Prostate gland (tissue), 2 donors: Measurements from ENCODE around the genes ZNF787, AURKC, ZNF805, ZNF460, ZNF17 and ZNF419.

DNA sequence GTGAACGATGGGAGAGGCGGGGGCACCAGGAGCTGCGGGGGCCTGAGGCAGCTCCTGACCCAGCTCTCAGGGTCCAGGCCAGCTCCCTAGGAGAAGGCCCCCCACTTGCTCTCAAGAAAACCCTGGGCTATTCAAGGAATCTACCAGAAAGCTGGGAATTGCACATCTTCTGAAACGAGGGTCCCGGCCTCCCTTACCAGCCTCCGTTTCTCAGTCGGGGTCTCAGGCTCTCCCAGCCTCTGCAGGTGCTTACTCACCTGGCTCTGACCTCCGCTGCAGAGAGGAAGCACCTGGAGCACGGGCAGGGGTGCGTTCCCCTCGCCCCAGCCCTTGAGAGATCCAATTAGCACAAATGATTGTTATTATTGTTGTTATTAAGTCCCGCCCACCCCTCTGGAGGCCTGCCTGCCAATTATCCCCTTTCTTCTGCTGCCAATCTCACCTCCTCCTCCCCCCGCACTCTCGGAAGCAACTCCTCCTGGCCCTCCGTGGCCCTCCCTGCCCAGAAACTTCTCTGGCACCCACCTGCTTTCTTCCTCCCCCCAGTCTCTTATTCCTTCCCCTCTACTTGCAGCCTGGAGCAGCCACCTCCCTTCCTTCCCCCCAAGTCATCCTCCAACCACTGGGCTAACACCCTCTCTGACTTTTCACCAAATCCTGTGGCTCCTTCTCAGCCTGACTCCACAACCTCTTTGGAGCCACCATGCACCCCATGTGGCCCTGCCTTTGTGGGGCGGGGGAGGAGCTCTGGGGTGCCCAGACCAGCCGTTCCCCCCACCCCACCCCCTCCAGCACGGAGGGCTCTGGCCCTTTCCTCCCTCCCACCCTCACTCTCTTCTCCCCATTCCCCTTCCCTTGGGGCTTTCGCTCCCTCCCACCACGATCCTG lies 8.7 kb downstream of the ZNF787 start:
- PRO-cap, result no peak
- RAMPAGE, long total RNA, 2 experiments, result no peak in any of the 2 experiments

GRCh38 chr19:56119400-56120053 lies 1.6 kb downstream of the ZNF787 start:
- PRO-cap, result no peak
- RAMPAGE, long total RNA, 2 experiments, result no peak in any of the 2 experiments

GRCh38 chr19:56120816-56121799 lies at the start of gene ZNF787:
ZNF787 (minus strand) TSS chr19:56121295.
- PRO-cap, result bidirectional peak, plus-strand start at chr19:56121064, minus-strand start at chr19:56120991; bidirectional peak, plus-strand start at chr19:56121653, minus-strand start at chr19:56121520
- RAMPAGE, long total RNA, 2 experiments, result start-site peak on the minus strand in 2 of 2 experiments, at chr19:56121232-56121537 at its widest, 18 to 241 reads per replicate

DNA sequence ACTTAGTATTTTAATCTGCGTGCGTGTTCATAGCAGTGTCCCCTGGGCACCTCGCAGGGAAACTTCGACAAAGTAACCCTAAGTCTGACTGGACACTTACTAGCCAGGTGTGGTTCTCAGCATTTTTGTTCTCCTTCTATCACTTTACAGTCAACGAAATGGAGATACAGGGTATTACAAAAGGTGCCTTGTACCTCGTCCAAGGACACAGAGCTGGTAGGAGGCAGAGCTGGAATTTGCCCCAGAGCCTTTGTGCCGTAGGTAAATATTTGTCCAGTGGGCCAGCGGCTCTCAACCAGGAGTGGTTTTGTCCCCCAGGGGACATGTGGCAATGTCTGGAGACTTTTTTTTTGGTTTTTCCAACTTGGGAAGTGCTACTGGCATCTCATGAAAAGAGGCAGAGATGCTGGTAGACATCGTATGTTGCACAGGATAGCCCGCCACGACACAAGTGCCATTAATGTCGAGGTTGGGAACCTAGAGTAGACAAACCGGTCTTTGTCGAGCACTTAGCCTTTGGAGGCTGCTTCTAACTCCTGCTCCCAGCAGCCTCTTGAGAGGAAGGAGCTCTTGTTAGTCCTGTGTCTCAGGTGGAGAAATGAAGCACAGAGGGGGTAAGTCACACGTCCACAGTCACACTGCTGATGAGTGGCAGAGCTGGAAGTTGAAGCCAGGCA lies 1.2 kb downstream of the ZNF444 start:
- PRO-cap, result bidirectional peak, plus-strand start at position 208 of the sequence, minus-strand start at position 138 of the sequence; unidirectional peak, minus-strand start at position 453 of the sequence
- RAMPAGE, long total RNA, 2 experiments, result no peak in any of the 2 experiments

DNA sequence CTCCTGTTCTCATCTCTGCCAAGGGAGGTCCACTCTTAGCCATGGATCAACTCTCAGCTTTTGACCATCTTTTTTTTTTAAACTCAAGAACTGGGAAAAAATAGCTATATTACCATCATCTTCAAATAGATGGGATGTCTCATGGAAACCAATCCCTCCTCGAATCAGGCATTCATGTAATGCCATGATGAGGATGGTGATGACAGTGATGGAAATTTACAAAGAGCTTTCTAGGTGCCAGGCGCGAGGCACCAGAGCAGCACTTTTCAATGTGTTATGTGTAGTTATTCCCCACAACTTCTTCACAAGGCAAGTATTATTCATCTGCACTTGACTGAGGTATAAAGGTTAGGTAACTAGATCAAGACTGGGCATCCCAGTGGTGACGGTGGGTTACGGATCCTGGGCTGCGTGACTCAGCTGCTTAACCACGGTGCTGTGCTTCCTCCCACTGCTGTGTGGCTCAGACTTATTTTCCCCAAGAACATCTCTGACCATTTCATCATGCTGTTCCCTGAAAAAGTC lies 19.2 kb downstream of the EDDM13 start:
- PRO-cap, result no peak
- RAMPAGE, long total RNA, 2 experiments, result no peak in any of the 2 experiments

GRCh38 chr19:56297348-56297934 lies 17.2 kb downstream of the ZSCAN5A start:
- PRO-cap, result no peak
- RAMPAGE, long total RNA, 2 experiments, result no peak in any of the 2 experiments

DNA sequence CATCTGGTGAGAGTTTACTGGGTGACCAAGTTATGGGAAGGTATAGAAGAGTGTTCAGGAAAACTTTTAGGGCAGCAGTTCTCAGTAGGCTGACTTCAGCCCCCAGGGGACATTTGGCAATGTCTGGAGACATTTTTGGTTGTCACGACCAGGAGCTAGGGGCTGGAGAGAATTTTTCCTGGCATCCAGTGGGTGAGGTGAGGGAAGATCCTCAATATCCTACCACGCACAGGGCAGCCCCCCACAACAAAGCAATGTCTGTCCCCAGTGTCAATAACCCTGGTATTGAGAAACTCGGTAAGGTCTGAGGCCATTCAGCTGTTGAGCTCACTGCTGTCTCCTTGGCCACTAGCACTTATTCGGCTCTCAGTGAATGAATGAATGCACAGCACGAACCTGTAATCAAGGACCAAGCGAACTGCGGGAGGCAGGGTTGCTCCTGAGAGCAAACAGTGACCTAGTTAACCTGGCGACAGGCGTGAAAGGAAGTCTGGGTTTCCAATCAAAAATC lies 730 bp downstream of the ZSCAN5A start:
- PRO-cap, result no peak
- RAMPAGE, long total RNA, 2 experiments, result no peak in any of the 2 experiments

DNA sequence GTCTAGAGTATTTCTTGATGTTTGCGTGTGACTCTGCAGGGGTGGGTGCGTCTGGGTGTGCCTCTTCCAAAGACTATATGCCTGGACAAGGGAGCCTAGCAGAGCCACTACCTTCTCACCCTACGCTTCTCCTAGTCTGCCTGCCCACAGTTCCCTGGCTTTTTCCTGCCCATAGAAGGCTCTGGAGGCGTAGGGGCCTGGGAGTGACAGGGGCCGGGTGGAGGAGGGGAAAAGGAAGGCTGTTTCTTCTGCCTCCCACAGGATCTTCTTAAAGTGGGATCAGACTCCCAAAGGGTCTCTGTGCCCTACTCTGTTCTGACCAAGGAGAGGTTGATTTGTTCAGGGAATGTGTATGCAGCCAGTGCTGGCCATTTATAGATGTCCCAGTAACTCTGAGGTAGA lies 1.2 kb downstream of the ZNF71 start:
- PRO-cap, result no peak
- RAMPAGE, long total RNA, 2 experiments, result no peak in any of the 2 experiments

DNA sequence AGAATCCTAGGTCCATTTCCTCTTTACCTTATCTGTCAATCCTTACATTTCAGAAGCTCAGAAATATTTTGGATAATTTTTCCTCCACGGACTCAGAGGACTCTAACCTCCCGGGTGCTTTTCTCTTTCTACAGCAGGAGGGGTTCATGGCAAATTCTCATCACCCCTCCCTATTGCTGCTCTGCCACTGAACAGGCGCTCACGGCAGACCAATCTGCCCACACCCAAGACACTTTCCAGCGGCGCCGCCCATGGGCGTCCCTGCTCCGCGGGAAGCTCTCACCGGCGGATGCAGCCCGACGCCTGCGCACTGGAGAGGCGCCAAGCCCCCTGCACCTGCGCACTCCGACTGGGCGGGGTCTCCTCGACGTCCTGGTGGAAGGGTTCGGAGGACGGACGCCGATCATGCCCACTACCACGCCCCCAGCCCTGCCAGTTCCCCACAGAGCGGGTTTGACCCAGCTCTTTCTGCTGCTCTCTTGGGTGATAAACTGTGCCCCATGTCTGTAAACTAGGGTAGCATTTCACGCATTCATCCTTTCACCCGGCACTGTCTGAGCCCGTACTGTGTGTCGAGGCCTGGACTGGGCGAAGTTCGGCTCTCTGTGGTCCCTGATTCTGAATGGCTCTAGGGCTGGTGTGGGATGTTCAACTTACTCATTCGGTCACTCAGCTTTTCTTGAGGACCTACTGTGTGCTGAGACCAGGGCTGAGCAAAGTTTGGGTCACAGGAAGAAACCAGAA lies 10.7 kb downstream of the ZNF835 start:
- PRO-cap, result no peak
- RAMPAGE, long total RNA, 2 experiments, result no peak in any of the 2 experiments

DNA sequence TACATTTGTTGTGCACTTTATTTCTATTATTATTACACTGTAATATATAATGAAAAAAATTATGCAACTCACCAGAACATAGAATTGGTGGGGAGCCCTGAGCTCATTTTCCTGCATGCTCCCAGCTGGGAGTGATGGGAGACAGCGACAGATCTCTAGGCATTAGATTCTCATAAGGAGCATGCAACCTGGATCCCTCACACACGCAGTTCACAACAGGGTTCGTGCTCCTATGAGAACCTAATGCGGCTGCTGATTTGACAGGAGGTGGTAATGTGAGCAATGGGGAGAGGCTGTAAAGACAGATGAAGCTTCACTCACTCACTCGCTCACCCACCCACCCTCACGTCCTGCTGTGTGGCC lies 111.6 kb upstream of the PEG3 start:
- PRO-cap, result unidirectional peak, minus-strand start at position 212 of the sequence
- RAMPAGE, long total RNA, 2 experiments, result no peak in any of the 2 experiments

GRCh38 chr19:57217995-57218533 lies 12.8 kb upstream of the AURKC start:
- PRO-cap, result no peak
- RAMPAGE, long total RNA, 2 experiments, result no peak in any of the 2 experiments

DNA sequence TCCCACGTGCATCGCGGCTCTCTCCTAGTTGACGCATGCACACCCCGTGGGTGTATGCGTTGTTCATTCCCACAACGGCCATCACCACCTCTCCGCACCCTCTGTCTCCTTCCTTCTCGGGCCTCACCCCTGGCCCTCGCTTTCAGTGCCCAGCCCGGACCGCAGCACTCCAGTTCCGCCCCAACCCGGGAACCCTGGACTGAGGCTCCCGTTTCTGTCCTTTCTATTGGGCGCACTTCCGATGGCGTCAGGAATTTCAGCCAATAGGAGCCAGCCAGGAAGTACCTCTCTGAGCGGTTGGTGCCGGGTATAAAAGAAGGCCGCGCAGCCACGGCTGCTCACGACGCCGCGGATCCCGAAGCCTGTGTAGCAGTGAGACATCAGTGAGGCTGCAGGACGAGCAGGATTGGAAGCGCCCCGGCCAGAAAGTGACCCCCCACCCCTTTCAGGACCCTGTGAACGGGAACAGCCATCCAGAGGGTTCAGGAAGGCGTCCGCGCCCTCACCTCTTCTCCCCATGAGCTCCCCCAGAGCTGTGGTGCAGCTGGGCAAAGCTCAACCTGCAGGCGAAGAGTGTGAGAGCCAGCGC lies at the start of gene AURKC:
TSS of gene AURKC (plus strand) at position 292 of the 589 bp plus-strand sequence.
- PRO-cap, result bidirectional peak, plus-strand start at position 341 of the sequence, minus-strand start at position 210 of the sequence
- RAMPAGE, long total RNA, 2 experiments, result start-site peak on the plus strand in 1 of 2 experiments, centred at position 292 of the sequence, 21 reads per replicate

DNA sequence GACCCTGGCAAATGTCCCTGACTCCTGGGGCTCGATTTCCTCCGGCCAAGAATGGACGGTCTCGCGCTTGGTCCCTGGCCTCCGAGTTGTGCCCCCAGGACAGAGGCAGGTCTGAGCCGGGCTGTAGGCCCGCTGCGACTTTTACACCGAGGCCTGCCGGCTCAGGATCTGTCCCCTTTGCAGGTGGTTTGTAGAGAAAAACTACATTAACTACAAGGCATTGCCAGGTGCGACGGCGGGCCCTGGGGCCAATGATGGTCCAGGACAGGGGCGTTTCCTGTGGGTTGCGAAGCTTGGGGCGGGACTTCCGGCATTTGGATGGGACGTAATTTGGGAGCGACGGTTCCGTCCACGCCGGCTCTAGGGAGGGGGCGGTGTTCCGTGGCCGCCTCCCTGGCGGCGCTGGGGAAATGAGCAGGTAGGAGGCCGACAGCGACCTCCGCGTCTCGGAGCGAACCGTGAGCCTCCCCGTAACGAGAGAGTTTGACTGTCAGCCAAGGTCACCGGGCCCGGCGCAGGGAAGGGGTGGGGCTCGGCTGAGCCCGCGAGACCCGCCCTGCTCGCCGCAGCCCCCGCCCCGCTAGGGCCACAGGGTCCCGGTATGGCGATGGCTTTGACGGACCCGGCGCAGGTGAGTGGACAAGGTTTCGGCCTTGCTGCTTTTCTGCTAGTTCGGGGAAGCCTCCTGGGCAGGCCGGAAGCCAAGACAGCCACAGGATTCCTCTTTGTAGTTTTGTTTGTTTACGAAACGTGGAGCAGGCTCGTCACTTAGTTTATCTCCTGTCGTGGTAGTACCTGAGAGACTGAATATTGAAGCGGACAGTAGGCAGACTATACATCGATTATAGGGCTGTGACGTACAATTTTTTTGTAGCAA lies at the start of gene ZNF805:
TSS of gene ZNF805 (plus strand) at position 342 of the 877 bp plus-strand sequence.
- PRO-cap, result bidirectional peak, plus-strand start at position 348 of the sequence, minus-strand start at position 253 of the sequence
- RAMPAGE, long total RNA, 2 experiments, result start-site peak on the plus strand in 1 of 2 experiments, centred at position 395 of the sequence, 39 reads per replicate

DNA sequence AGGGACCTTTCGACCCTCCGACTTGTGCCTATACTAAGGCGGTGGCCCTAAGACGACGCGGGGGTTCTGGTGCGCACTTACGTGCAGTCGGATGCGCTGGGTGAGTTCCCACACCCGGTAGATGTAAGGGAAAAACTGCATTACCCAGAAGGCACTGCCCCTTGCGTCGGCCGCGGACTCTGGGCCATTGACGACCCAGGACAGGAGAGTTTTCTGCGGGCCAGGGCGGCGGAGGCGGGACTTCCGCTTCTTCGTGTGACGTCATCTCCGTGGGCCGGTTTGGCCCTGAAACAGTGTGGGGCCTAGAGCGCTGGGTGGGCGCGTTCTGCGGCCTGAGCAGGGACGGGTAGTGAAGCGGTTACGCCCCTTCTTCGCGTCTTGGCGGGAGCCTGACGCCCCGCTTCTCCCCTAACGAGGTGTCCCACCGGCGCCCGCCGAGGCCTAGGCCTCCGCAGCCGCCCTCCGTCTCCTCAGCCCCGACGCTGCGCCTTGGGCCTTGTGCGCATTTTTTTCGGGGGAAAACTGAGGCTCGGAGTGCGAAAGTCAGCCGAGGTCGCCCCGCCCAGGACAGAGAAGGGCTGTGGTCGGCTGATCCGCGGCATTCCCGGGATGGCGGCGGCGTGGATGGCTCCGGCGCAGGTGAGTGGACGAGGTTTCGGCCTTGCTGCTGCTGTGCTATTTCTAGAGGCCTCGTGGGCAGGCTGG lies at the start of gene ZNF460:
TSS of gene ZNF460 (plus strand) at position 288 of the 705 bp plus-strand sequence.
- PRO-cap, result bidirectional peak, plus-strand start at position 270 of the sequence, minus-strand start at position 102 of the sequence; unidirectional peak, plus-strand start at position 601 of the sequence
- RAMPAGE, long total RNA, 2 experiments, result start-site peak on the plus strand in 1 of 2 experiments, centred at position 289 of the sequence, 128 reads per replicate; start-site peak on the minus strand in 2 of 2 experiments, centred at positions 120 to 121 of the sequence, 16 to 28 reads per replicate

GRCh38 chr19:57302483-57303069 lies 17.7 kb upstream of the ZNF543 start:
- PRO-cap, result no peak
- RAMPAGE, long total RNA, 2 experiments, result no peak in any of the 2 experiments

- PRO-cap, result bidirectional peak, plus-strand start at chr19:57411173, minus-strand start at chr19:57411011
- RAMPAGE, long total RNA, 2 experiments, result no peak in any of the 2 experiments
Measured at GRCh38 chr19:57410723-57411779, at the start of gene ZNF17. ZNF17 (plus strand) TSS chr19:57411161.

GRCh38 chr19:57487390-57488350 lies at the start of gene ZNF419:
ZNF419 (plus strand) TSS chr19:57487750.
- PRO-cap, result unidirectional peak, plus-strand start at chr19:57487786
- RAMPAGE, long total RNA, 2 experiments, result no peak in any of the 2 experiments

DNA sequence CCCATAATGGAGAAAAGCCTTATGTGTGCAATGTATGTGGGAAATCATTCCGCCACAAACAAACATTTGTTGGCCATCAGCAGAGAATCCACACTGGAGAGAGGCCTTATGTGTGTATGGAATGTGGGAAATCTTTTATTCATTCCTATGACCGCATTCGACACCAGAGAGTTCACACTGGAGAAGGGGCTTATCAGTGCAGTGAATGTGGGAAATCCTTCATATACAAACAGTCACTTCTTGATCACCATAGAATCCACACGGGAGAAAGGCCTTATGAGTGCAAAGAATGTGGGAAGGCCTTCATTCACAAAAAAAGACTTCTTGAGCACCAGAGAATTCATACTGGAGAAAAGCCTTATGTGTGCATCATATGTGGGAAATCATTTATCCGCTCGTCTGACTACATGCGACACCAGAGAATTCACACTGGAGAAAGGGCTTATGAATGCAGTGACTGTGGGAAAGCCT lies 10.9 kb downstream of the ZNF549 start:
- PRO-cap, result no peak
- RAMPAGE, long total RNA, 2 experiments, result no peak in any of the 2 experiments

- PRO-cap, result no peak
- RAMPAGE, long total RNA, 2 experiments, result start-site peak on the minus strand in 1 of 2 experiments, at chr19:57795806-57795837 at its widest, 5 reads per replicate
Measured at GRCh38 chr19:57795341-57796441, 19.0 kb downstream of the ZNF552 start.

DNA sequence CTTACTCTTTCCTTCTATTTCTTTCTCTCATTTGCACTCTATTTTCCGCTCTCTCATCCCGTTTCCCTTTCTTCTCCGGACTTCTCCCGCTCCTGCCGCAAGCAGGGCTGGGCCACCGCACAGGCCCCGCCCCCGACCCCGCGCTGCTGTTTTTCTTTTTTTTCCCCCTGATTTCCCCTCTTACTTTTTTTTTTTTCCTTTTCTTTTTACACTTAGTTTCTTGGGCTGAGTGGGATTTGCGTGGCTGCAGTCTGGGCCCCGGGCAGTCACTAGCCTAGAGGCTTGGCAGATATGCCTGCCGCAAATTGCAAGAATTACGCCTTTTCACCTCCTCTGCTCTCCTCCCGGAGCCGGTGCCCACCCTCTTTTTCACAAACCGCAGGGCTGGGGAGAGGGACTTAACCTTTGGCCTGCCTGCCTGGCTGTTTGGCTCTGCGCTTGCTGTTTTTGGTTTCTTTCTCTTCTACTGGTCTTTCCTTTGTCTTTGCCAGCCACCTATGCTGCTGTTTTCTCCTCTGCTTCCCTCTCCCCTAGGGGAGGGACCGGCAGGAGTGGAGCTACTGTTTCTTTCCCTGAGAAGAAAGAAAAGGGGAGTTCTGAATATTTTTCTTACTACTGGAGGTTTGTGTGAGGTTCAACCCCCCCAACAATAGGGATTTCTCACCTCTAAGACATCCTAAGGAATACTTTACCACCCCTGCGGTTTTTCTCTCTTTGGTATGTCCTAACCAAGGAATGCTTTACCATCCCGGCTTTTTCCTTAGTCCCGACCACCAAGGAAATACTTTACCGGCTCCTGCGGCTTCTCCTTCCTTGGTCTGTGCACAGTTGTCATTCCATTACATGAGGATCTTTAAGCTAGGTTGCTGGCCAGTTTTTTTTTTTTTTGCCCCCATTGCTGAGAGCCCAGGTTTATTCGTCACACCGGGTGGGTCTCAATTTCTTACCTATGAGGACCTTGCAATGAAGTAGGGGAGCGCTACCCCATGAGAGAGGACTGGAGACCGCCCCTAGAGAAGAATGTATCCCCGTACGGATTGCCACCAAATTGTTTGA lies 10.9 kb downstream of the ZNF552 start:
- PRO-cap, result bidirectional peak, plus-strand start at position 520 of the sequence, minus-strand start at position 532 of the sequence
- RAMPAGE, long total RNA, 2 experiments, result no peak in any of the 2 experiments